Measurements from ENCODE around the genes ACAP3 and ANKRD65.

DNA sequence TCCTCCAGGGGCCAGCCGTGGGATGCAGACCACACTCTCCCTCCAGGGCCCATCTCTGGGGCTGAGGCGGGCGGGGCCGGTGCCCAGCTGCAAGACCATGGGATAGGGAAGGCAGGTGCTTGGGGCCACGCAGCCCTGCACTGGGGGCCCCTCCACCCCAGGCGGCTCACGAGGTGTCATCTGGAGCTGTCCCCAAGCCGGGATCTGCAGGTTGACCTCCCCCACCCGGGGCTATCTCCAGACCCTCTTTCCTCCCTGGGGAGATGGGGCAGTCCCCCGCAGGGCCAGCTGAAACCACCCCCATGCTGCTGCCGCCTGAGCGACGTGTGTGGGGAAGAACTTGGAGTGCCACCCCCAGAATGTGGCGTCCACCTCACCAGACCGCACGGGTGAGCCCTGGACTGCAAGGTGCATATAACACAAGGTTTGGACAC lies 4.1 kb upstream of the TTLL10 start:
- PRO-cap = no peak

DNA sequence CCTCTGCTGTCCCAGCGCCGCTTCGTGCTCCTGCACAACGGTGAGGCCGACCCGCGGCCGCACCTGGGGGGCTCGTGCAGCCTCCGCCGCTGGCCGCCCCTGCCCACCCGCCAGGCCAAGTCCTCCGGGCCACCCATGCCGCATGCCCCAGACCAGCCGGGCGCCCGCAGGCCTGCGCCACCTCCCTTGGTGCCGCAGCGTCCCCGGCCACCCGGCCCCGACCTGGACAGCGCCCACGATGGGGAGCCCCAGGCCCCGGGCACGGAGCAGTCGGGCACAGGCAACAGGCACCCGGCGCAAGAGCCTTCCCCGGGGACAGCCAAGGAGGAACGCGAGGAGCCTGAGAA lies 8.9 kb downstream of the TNFRSF18 start:
- PRO-cap = no peak

DNA sequence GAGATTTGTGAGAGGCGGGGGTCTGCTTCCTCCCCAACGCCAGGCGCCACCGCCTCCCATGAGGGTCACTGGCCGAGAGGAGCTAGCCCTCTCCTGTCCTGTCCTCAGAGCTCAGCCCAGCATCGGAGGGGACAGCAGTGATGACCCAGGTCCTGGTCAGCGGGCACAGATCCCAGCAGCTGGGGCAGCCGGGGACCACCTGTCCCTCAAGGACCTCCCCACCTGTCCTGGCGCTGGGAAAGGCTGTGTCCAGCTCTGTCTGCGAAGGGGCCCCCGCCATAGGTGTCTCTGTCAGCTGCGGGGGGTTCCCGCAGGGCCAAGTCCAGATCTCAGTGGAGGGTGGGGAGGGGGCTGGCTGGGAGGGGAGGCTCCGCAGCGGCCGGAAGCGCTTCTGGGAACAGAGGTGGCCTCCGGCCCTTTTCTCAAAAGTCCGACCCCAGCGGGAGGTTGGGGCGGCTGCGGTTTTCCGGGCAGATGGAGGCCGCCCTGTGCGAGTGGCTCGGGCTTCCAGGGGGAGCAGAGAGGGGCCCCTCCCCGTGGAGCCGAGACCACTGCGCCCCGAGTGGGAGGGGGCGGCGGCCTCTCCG lies 5.7 kb downstream of the TNFRSF18 start:
- PRO-cap = no peak

DNA sequence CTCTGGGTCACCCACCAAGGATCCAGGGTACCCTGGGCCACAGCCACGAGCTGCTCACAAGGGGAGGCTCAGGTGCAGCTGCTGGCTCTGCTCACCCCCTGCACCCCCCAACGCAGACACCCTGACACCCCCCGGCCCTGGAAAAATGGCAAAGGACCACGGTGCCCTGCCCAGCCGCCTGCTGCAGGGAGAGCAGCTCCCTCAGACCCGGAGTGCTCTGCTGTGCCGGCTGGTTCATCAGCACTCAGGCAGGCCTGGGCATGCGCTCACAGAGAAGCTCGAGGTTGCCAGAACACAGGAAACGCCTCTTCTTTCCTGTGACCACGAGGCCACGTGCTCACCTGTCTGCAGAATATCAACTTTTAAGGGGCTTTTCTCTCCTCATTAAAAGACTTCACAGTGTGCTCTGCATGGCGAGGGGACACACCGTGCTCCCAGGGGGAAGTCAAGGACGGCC lies 4.3 kb upstream of the C1QTNF12 start:
- PRO-cap = no peak

DNA sequence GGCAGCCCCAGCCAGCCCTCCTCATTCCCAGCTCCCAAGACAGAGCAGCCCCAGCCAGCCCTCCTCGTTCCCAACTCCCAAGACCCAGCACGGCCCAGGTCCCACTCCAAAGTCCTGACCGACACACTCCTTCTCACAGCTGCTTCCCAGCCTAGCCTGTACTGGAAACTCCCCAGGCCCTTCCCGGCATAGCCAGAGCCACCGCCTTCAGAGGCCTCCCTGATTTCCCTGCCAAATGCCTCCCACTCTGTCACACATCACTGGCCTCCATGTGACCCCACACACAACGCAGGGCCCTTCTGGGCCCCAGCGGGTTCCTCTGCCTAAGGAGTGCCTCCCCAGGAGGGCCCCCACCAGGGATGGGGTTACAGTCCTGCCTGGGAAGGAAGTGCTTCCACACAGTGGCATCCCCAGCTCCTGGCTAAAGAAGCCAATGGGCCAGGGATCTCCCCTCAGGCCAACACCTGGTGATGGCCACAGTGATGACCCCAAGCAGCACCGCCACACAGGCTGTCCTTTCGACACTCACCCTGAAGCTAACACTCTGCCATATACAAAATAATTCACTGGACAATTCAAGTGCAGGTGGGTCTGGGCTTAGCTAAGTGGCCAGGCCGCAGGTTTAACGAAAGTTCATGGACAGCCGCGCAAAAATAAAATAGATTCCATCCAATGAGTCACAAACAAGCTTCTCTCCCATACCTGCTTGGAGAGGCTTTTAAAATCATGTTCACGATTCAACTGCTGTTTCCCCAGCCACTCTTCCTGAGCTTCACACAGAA lies 2.7 kb downstream of the UBE2J2 start:
- PRO-cap = no peak

DNA sequence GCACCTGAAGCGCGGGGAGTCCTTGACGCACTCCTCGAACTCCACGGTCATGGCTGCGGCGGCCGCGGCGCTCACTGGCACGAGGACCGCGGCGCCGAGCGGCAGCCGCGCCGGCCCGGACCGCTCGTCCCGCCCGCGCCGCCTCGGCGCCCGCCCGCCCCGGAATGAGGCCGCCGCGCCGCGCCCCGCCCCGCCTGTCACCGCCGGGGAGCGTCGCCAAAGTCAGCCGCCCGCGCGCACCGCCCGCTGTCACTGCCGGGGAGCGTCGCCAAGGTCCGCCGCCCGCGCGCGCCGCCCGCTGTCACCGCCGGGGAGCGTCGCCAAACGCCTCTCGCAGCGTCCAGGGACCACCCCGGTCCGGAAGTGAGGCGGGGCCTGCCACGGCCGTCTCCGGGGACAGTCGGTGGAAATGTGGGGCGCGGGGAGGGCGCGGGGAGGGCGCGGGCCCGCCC lies at the start of gene ACAP3:
Gene ACAP3 (minus strand): TSS at position 166 of the 452 bp plus-strand sequence.
- PRO-cap = bidirectional peak, plus-strand start at position 249 of the sequence, minus-strand start at position 254 of the sequence; bidirectional peak, plus-strand start at position 384 of the sequence, minus-strand start at position 306 of the sequence

GRCh38 chr1:1387681-1388610 lies 11.2 kb downstream of the CCNL2 start:
- PRO-cap = no peak

DNA sequence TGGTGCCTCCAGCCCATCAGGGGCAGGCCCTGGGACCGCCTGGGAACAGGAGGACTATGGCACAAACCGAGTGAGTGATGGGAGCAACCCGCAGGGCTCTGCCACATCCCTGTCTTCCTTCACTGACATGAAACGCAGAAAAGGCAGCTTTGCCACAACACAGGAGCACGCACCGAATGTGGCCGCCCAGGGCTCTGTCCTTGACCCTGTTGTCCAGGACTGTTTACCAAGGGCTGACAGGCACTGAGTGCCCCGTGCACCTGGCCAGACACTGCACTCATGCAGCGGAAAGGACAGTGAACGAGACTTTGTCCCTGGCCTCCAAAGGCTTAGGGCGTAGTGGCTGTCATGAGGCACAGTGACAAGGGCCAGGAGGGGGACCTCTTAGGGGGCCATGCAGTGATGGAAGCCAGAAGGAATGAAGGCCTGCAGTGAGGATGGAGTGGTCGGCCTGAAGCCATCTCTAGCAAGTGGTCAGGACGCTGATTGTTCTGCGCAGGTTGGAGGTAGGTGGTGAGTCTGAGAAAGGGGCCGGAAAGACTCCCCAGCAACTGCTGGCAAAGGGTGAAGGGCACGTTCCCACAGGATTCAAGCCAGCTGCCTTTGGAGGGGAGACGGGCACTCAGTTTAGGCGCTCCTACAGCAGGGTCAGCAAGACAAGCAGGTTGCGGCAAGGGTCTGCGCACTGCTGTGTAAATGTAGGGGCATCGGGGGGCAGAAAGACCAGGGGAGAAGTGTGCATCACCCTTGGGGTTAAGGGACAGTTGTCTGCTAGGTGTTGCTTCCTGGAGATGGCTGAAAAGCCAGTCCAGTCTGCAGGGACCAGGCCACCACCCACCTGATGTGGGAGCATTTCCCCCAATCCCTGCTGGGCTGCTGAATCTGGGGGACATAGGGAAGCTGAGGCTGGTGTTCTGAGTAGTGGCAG lies 1.9 kb upstream of the CCNL2 start:
- PRO-cap = bidirectional peak, plus-strand start at position 280 of the sequence, minus-strand start at position 211 of the sequence

- PRO-cap = no peak
Observed at GRCh38 chr1:1418687-1419631, 2.1 kb downstream of the ANKRD65 start.

DNA sequence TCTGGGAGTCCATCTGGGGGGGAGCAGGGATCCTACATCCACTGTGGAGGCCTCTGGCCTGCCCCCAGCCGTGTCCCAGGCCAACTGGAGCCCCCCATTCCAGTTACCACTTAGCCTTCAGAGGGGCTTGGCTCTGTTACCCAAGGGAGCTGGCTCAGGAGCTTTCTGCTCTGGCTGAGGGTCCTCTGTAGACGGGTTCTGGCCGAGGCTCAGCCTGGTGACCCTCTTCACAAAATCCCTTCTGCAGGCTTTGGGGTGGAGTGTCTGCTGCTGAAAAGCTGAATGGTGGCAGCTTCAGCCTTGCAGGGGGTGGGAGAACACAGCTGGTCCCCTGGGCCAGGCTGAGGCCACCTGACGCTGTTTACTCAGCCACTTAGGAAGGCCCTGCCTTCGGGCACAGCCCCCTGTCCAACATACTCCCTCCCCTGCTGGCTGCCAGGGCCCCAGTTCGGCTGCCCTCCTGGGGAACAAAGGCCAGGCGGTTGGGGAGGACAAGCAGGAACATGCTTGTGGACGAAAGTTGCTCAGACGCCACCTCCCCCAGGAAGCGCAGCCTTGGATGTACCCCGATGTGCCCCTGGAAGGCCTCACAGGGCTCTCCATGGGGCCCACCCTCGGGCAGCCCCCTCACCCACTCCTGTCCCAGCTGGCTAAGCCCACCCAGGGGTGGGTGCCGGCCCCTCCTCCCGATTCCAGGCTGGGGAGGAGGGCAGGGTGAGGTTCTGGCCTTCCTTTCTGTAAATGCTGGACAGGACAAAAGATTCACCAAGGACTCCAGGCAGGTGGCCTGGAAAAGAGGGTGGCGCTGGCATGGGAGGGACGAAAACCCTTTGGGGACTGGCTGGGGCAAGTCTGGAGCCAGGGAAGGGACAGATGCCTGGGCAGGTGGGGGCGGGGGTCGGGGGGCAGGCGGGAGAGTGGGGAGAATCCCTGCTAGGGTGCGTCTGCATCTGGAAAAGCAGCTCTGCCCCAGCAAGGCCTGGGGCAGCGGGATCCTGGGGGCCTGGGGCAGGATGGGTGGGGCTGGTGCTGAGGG lies at the start of gene ANKRD65:
Gene ANKRD65 (minus strand): TSS at position 284 of the 1,036 bp plus-strand sequence.
- PRO-cap = no peak

GRCh38 chr1:1431574-1432252 lies 3.8 kb upstream of the VWA1 start:
- PRO-cap = bidirectional peak, plus-strand start at chr1:1432139, minus-strand start at chr1:1431989

- PRO-cap = no peak
Observed at GRCh38 chr1:1432253-1432761, 3.2 kb upstream of the VWA1 start.

GRCh38 chr1:1434221-1434912 lies 1.1 kb upstream of the VWA1 start:
- PRO-cap = bidirectional peak, plus-strand start at chr1:1434538, minus-strand start at chr1:1434399

DNA sequence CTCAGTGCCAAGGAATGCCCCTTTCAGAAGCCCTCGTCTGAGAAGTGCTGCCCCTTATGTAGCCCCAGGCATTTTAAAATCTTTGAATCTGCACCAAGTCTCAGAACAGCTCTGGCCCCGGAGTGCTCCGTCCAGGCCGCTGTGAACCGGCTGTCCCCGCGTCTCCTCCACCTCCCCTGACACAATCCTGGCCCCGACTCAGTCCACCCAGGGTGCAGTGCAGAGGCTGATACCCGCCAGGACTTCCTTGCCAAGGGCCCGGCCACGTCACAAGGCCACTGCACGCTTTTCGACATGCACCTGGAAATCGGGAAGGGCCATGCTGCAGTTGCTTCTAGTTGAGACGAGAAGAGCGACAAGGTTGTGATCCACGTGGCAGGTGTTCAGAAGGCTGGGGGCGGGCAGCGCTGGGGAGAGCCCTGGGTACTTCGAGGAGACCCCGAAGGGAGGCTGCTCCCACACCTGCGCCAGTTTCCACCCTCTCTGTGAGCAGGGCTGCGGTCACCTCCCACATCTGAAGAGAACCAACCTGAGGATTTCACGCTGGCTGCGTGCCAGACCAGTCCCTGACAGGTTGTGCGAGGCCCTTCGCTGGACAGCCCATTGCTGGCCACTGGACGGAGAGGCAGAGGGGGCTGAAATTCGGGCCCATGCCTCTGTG lies 6.7 kb downstream of the VWA1 start:
- PRO-cap = no peak

DNA sequence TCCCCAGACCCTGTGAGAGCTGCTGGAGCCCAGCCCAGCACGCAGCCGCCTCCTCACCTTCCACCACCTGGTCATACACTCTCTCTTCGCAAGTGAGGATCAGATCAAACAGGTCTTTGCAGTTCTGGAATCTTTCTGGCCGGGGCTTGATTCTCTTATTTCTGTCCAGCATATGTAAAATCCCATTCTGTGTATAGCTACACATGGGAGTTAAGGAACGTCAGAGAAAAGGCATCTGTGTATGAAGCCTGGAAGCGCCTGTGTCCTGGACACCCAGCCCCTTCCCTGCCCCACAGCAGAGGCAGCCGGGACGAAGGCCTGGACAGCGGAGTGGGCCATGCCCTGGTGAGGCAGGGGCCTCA lies 4.4 kb upstream of the TMEM240 start:
- PRO-cap = no peak

DNA sequence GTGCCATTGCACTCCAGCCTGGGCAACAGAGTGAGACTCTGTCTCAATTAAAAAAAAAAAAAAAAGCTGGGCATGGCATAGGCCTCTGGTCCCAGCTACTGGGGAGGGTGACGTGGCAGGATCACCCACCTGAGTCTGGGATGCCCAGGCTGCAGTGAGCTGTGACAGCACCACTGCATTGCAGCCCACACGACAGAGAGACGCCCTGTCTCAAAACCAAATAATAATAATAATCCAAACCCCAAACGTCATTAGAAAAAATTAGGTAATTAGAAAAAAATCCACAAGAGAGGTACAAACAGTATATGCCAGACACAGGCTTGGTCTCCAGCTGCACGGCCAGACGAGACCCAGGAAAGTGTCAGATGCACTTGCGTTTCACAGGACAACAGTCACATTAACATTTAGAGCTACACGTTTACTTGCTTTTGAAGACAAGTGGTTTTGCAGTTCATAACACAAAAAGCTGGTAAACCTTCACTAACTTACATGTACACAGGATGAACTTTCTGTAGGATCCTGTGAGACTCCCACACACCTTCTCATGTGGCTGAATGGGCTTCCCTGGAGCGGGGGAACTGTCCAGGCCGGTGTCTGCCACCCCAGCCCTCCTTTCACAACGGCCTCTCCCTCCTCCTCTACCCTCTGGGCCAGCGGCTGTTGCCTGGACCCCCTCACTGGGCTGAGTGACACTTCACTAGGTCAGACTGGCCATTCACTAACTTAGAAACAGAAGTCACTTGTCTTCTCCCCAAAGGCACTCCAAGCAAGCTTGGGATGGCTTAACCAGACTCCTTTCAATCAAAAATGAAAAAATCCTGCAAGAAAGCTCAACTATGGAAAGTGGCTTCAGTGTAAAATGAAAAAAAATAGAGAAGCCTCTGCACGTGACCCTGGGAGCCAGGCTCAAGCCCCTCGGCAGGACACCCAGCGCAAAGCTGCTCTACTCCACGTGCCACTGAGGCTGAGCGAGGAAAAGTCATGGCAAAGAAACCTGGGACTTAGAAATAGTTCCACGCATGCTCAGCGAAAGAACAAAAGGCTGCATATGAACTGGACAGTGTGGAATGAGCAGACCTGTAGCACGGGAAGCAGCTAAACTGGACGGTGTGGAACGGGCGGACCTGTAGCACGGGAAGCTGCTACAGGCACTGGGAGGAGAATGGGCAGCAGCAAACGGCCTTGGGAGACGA lies 16.1 kb downstream of the SSU72 start:
- PRO-cap = no peak

DNA sequence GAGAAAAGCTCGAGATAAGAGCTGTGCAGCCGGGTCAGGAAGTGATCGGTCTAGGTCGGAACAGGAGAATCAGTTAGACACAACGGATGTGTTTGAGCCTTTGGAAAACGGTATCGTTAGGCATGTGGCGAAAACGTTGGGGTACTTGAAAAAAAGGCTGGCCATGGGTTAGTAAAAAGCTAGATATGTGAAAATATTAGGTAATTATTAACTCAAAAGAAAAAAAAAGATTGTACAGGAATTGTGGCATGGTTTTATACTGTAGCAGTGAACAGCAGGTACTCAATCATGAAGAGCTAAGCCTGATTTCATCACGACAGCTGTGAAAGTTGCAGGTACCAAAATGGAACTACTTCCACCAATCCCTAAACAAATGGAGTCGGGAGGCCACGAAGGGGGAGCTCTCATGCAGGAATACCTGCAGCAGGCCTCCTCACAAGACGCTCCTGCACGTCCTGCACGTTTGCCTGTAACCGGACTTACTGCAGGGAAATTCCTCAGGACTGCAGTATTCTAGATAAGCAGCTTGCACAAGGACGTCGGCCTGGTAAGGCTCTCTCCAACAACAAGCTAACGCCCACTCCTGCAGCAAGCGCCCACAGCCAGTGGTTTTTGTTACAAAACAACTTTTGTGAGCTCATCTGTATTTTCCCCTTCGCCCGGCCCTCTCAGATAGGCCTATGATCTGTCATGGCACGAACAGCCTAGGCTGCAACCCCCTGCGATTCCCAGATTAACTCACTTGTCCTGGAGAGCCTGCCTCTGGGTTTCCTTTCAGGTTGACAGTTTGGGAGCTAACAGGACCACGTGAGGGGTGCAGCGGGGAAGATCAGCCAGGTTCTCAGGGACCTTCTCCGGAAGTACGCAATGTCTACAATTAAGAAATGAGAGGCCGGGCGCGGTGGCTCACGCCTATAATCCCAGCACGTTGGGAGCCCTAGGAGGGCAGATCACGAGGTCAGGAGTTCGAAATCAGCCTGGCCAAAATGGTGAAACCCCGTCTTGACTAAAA lies 1.1 kb upstream of the MIB2 start:
- PRO-cap = no peak

GRCh38 chr1:1782338-1783499 lies 4.4 kb upstream of the NADK start:
- PRO-cap = bidirectional peak, plus-strand start at chr1:1782673, minus-strand start at chr1:1782596

GRCh38 chr1:1813177-1813675 lies 35.0 kb upstream of the NADK start:
- PRO-cap = no peak

DNA sequence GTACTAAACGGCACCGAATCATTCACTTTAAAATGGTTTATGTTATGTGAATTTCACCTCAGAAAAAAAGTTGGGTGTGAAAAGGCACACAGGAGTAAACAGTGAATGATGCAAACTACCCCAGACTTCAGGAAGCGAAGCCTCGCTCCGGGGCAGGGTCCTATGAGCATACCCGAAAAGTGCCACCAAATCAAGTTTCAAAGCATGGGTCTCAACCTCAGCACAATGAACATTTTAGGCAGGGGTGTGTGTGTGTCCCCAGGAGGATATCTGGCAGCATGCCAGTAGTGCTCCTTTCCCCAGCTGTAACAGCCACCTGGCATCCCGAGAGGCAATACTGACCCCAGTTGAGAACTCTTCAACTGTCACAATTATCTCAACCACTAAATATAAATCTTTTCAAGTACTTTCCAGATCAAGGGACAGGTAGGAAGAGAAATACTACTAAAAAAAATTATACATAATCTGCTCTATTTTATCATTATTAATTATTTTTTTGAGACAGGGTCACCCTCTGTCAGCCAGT lies 48.1 kb downstream of the GNB1 start:
- PRO-cap = no peak

Measured in left lobe of liver (tissue), 1 donor.